Calu3 (cell line): ENCODE results near the genes NOTCH1, DIPK1B and PHPT1.

- PRO-cap: no peak
These were observed 10.8 kb downstream of the DNLZ start for GRCh38 chr9:136352531-136353428.

GRCh38 chr9:136359773-136360549 lies 3.6 kb downstream of the DNLZ start:
- PRO-cap: no peak

- PRO-cap: no peak
These were observed 4.7 kb upstream of the SNAPC4 start for GRCh38 chr9:136404449-136405283.

- PRO-cap: no peak
These were observed 2.2 kb upstream of the INPP5E start for GRCh38 chr9:136441510-136442595.

- PRO-cap: no peak
These were observed 6.4 kb downstream of the SEC16A start for GRCh38 chr9:136476396-136476952.

DNA sequence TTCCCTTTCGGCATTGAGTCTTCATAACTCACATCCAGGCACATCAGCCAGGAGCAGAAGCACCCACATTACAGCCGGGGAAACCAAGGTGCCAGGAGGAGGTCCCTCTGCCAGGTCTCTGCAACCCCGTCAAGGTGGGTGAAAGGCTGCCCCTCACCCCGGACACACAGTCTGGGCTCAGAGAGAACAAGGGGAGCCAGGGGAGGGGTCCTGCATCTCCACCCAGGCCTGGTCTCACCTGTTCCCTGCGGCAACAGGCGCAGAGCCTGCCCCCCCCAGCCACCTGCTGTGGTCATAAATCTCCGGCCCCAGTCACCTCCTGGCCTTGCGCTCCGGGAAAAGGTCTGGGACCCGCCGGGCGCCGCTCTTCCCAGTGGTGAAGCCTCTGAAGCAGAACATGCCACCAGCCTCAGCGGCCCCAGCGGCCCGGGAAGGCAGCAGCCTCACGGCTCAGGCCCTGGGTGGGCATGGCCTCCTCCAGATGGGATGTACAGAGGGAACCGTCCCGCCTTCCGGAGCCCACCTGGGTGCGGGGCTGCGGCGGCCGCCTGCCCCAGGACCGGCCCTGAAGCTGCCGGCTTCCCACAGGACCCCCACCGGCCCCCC lies 20.7 kb downstream of the NOTCH1 start:
- PRO-cap: no peak

DNA sequence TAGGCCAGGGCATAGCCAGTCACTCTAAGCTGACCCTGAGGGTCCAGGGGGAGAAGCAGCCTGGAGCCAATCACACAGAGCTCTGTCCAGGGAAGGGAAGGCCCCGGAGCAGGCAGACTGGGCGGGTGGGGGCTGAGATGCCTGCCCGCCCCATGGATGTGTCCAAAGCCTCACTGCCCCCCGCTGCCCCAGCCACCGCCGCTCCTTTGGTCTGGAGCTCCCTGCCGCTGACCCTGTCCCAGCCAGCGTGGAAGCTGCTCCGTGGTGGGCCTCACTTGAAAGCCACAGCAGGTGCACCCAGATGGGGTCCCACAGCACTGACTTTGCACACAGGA lies 9.5 kb downstream of the NOTCH1 start:
- PRO-cap: no peak

- PRO-cap: no peak
These were observed 7.3 kb downstream of the NOTCH1 start for GRCh38 chr9:136538347-136539225.

- PRO-cap: bidirectional peak, plus-strand start at chr9:136546204, minus-strand start at chr9:136546045; bidirectional peak, plus-strand start at chr9:136546401, minus-strand start at chr9:136546360
These were observed at the start of gene NOTCH1 for GRCh38 chr9:136545589-136546606. Gene NOTCH1 (minus strand): TSS chr9:136546048.

- PRO-cap: no peak
These were observed 44.9 kb upstream of the EGFL7 start for GRCh38 chr9:136617662-136618386.

DNA sequence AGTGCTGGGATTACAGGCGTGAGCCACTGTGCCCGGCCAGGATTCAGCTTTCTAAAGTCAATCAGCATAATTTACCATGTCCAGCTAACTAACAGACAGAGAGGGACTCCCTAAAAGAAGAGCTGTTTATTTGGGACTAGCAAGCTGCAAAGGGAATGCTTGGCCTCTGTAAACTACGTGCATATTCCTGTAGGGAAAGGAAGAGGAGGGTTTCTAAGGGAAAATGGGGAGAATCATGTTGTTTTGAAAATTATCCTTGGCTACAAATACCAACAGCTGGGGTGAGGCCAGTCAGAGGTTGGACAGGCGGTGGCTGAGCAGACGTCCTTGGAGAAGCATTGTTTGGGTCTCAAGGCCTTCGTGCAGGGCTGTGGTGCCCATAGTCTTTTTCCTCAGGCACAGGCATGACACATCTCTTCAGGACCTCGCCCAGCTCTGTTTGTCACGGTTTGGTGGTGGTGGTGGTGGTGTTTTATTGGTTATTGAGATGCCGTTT lies 27.9 kb upstream of the EGFL7 start:
- PRO-cap: no peak

GRCh38 chr9:136665410-136666309 lies 2.9 kb downstream of the EGFL7 start:
- PRO-cap: unidirectional peak, plus-strand start at chr9:136665810

GRCh38 chr9:136690063-136690687 lies 2.9 kb upstream of the AGPAT2 start:
- PRO-cap: no peak

- PRO-cap: unidirectional peak, plus-strand start at chr9:136712544; unidirectional peak, plus-strand start at chr9:136712611
These were observed at the start of gene DIPK1B for GRCh38 chr9:136711639-136712705. Gene DIPK1B (plus strand): TSS chr9:136712572.

DNA sequence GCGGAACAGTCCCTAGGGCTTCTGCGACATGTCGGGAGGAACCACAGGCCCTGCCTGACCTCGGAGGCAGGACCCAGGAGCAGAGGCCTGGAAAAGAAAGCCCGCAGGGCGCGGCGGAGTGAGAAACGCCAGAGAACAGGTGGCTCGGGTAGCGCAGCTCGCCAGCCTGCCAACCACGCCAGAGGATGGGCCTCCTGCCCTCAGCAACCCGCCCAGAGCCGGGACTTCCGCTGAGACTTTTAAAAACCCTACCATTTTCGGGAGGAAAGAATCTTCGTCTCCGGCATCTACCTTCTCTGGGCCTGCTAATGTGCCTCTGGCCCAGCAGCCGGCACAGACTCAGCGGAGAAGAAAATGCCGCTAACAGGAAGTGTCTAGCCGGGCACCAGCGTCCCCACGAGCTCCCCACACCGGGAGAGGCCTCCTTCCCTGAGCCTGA lies 605 bp downstream of the LCN8 start:
- PRO-cap: no peak

GRCh38 chr9:136827213-136828188 lies 14.8 kb upstream of the AJM1 start:
- PRO-cap: no peak

DNA sequence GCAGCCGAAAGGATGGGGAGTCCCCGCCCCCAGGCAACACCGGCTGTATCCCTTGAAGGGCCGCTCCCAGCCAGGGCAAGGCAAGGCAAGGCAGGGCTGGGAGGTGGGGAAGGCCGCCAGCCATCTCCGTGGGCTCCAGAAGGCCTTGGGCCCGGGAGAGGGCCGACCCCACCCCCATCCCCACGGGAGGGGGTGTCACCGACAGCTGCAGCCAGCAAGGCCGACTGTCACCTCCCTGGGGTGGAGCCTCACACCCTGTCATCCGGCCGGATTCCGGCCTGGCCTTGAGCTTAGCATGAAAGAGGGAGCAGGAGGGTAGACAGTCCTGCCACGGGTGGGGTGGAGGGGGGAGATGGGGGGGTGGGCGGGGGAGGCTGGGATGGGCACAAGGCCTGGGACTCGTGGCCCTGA lies 381 bp downstream of the AJM1 start:
- PRO-cap: no peak

- PRO-cap: bidirectional peak, plus-strand start at chr9:136849410, minus-strand start at chr9:136849212; bidirectional peak, plus-strand start at chr9:136849754, minus-strand start at chr9:136849543
These were observed at the start of gene PHPT1 for GRCh38 chr9:136849318-136849895. Gene PHPT1 (plus strand): TSS chr9:136849409.

DNA sequence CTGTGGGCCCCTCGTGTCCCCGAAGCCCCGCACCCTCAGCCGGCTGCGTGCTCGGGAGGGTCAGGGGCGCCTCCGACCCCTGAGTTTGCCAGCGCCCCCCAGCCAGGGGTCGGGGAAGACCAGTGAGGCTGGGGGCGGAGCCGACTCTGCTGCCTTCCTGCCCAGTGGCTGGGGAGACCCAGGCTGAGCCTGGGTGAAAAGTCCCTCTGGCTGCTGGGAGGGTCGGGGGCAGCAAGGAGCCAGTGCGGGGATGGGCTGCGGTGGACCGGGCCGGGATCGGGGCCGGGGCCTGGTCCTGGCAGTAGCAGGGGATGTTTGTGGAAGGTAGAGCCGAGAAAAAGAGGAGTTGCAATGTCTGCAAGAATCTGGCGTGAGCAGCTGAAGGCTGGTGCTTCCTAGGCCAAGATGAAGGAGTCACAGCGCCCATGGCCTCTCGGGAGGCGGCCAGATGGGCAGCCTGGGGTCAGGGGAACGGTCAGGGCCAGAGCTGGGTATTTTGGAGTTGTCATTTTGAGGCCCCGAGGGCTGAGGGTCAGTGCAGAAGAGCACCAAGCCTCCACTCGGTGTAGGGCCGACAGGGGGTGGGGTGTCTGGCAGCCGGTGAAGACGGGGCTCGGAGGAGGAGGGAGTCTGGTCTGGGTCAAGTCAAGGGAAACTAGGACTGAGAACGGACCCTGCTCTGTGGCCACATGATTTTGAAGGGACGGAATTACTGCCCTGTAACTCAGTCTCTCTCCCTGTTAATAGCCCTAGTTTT lies 795 bp downstream of the TRAF2 start:
- PRO-cap: bidirectional peak, plus-strand start at position 164 of the sequence, minus-strand start at position 182 of the sequence

GRCh38 chr9:136928515-136929371 lies 15.8 kb downstream of the FBXW5 start:
- PRO-cap: no peak